Progenitor cell of endocrine pancreas (in vitro differentiated cells): ENCODE measurements around the gene MAP3K10.

GRCh38 chr19:39377204-39378233, 13.4 kb downstream of the PAF1 start:
- PRO-cap, result no peak

DNA sequence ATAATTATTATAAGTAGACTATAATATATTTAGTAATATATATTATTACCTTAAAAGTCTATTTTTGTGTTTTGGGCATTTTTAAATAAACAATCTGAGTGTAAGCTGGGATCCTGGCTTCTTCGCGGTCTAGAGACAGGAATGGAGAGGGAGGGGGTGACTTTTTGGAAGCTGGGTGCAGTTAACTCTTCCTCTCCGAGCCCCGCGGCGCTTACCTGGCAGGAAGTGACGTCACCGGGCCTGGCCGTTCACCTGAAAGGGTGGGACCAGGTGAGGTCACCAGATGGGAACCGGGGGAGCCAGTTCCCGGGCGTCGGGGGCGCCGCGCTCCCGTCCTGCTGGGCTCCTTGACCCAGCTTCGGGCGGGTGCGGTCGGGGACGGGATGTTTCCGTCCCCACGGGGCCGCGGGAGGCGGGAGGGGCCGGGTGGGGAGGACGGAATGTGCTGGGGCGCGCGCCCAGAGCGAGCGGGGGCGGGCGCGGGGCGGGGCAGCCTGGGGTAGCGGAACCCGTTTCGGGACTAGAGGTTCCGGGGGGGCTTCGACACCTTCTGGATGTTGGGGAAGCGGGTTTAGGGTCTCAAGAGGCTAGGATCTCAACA, 2.8 kb downstream of the ZFP36 start:
- PRO-cap, result bidirectional peak, plus-strand start at position 282 of the sequence, minus-strand start at position 158 of the sequence

GRCh38 chr19:39413933-39415107, 1.9 kb downstream of the PLEKHG2 start:
- PRO-cap, result no peak

- PRO-cap, result no peak
These were observed 3.0 kb downstream of the PLEKHG2 start for GRCh38 chr19:39415402-39415878.

DNA sequence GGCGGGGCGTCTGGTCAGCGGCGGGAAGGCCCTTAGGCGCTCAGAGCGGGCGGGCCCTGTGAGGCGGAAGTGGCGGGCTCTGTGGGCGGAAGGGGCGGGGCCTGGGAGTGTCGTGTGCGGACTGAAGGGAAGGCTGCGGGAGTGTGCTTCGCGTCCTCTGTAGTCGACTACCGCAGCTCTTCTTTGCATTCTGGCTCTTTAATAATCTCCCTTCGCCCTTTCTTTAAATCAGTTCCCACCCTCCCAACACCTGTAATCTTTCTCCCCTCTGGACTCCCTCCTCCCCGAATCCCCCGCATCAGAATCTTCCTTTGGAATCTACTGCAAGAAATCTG, 269 bp upstream of the RPS16 start:
- PRO-cap, result bidirectional peak, plus-strand start at position 106 of the sequence, minus-strand start outside the sequence

- PRO-cap, result no peak
These were observed 864 bp upstream of the DLL3 start for GRCh38 chr19:39497631-39498535.

GRCh38 chr19:39538990-39539778, 777 bp downstream of the EID2 start:
- PRO-cap, result unidirectional peak, plus-strand start at chr19:39539330; unidirectional peak, plus-strand start at chr19:39539409; unidirectional peak, plus-strand start at chr19:39539504; unidirectional peak, plus-strand start at chr19:39539723

DNA sequence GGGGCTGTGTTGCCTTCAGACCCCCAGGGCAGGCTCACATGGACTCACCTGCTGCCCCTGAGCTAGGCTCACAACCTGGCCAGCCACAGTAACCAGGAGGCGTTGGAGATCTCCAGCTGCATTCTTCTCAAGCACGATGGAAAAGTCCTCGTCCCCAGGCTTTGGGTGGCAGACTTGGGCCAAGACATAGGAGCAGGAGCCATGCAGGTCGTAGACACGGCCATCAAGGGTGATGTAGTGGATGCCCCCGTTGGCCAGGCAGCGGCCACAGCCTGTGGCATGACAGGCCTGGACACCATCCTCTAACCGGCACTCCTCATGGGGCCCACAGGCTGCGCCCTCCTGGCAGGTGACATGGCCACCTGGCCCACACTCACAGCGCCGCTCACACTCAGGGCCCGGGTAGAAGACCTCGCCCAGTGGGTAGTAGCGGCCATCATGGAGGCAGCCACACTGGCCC, 27.0 kb upstream of the FBL start:
- PRO-cap, result no peak

DNA sequence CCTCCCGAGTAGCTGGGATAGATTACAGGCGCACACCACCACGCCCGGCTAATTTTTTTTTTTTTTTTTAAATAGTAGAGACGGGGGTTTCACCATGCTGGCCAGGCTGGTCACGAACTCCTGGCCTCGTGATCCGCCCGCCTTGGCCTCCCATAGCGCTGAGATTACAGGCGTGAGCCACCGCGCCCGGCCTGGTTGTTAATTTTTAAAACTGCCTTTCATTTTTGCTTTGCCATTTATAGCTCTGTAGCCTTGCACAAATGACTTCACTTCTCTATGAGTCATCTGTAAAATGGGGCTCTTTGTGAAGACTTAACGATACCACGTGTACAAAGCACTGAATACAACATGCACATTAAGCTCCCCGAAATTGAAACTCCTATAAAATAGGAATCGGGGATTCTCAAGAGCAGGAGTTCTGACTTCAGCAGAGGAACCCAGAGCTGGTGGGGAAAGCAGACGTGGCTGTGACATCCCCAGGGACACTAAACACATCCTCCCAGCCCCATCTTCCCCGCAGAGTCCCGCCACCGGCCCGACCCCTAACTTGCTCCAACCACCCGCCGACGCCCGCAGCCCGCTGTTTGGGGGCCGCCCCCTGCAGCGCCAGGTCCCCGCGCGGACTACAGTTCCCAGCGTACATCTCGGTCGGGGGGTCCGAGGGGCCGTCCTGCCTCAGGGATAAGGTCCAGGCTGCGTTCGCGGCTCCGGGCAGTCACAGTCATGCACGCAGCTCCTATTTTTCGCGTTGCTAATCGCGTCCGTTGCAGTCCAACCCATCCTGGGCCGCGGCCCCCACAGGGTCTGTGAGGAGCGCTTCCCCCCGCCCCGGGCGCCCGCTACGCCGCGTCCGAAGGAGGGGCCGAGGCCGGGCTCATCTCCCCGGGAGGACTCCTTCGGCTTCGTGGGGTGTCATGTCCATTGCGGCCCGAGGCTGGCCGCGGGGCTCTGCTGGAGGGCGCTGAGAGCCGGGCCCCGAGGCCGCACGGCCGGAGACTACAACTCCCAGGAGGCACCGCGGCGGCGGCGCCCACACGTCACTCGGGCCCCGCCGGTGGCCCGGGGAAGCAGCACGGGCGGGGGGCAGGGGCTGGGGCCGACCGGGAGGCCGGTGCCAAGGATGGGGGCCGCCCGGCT, at the start of gene MAP3K10:
TSS of gene MAP3K10 (plus strand) at position 1,037 of the 1,137 bp plus-strand sequence.
- PRO-cap, result no peak

- PRO-cap, result bidirectional peak, plus-strand start at chr19:40223450, minus-strand start at chr19:40223271
These were observed 3.4 kb downstream of the CCNP start for GRCh38 chr19:40222899-40223733.

GRCh38 chr19:40256805-40257488, 28.2 kb downstream of the AKT2 start:
- PRO-cap, result no peak

- PRO-cap, result no peak
These were observed 18.0 kb downstream of the AKT2 start for GRCh38 chr19:40266934-40267765.

DNA sequence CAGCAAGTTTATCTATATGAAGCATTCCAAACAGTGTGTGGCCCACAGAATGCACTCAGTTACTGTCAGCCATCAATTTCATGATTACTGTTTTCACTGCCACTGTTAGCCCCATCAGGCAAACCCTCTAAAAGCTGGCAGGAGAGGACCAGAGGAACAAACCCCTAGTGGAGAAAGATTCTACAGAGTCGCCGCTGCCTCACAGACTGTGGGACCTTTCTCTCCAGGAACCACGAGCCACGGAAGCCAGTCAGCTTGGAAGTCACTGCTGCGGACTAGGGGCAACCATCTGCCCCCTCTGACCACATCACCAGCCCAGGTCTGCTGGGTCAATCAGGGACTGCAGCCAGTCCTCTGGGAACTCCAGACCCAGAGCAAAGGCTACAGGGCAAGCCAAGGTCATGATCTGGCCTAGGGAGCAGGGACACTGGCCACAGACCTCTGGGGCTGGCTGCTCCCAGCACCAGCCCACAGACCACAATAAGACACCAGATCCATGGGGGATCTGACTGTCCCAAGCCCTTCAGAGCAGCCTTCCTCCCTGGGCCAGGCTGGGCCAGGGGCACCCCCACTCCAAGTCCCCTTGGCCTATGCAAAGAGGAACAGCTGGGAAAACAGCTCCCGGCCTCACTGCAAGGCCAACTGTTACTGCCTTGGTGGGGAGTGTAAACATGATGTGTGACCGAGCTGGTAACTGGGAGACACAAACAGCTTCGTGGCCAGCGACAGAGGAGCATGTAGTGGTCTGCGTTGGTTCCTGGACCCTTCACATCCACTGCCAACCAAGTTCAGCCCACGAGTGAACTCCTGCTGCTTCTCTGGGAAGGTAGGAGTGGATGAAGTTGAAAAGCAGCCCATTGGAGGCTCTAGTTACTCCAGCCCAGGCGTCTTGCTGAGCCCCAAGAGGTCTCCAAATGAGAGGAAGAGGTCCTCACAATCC, 1.6 kb downstream of the AKT2 start:
- PRO-cap, result bidirectional peak, plus-strand start at position 704 of the sequence, minus-strand start at position 482 of the sequence

DNA sequence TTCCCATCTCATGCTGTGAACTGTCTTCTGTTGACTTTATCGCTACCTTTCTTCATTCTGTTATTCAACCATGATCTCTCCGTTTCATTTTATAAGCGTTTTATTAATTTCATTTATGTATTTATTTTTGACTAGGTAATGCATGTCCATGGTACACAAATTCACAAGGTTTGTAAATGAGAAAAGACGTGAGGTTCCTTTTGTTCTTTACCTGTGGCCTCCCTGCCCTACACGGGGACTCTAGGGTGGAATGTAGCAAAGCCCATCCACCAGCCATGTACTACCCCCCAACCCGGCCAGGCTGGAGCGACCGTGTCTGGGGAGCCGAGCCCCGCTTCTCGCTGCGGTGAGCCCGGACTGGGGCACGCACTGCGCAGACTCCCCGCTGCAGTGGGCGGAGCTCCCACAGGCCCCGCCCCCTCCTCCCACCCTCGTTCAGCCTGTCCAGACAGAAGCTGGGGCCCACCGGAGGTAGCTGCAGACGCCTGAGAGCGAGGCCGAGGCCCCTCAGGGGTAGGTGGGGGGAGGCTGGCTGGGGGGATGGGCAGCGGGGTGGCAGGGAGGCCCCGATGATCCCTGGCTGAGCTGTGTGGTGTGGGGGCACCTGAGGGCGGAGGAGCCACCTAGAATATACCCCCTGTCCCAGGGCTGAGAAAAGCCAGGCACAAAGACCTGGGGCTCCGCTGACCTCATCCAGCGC, 17.1 kb downstream of the PLD3 start:
- PRO-cap, result bidirectional peak, plus-strand start at position 478 of the sequence, minus-strand start at position 340 of the sequence

GRCh38 chr19:40374224-40374850, 15.6 kb downstream of the HIPK4 start:
- PRO-cap, result no peak

DNA sequence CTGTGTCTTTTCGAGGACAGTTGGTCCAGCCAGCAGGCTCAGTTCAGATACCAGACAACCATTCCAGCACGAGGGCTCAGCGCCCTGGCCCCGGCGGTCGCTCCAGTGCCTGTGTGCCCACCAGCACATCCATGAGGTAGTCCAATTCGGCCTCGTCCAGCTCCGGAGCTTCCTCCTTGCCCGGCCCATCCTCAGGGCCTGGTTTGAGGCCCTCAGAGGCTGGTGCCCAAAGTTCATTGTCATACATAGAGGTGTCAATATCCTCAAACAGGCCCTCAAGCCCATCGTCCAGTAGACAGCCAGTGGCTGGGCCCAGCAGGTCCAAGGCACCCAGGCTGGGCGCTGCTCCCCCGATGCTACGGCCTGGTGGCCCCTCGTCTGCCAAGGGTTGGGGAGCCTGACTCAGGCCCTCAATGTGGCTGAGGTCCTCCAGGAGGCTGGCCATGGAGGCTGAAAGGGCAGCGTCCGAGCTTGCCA, 3.0 kb downstream of the SERTAD1 start:
- PRO-cap, result no peak

- PRO-cap, result no peak
These were observed 869 bp downstream of the SERTAD1 start for GRCh38 chr19:40424964-40425281.

DNA sequence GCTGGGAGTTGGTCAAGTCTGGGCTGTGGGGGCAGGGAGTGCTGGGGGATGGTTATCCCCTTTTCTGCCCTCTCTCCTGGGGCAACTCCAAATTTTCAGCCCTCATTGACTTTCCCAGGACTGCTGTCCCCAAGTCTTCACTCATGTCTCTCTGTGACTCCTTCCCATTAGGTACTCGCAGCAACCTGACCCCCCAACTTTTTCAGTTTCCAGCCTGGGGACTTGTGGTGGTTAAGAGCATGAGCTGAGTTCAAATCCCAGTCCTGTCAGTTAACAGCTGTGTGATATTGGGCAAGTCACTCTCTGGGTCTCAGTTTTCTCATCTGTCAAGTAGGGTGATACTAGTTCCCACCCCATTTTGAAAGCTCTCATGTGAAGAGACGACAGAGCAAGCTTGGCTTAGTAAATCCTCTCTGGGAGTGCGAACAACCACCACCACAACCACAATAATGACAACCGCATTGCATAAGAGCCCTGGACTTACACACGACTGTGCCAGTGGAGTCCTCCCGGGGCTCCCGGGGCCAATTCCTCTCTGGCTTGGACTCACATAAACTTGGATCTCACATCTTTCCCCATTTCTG, 578 bp downstream of the BLVRB start:
- PRO-cap, result no peak

GRCh38 chr19:40567459-40567798, 9.2 kb upstream of the SHKBP1 start:
- PRO-cap, result no peak

- PRO-cap, result no peak
These were observed 12.8 kb downstream of the LTBP4 start for GRCh38 chr19:40613868-40614541.